H7 (cell line): Measurements from ENCODE around the genes IL18 and TMPRSS5.

DNA sequence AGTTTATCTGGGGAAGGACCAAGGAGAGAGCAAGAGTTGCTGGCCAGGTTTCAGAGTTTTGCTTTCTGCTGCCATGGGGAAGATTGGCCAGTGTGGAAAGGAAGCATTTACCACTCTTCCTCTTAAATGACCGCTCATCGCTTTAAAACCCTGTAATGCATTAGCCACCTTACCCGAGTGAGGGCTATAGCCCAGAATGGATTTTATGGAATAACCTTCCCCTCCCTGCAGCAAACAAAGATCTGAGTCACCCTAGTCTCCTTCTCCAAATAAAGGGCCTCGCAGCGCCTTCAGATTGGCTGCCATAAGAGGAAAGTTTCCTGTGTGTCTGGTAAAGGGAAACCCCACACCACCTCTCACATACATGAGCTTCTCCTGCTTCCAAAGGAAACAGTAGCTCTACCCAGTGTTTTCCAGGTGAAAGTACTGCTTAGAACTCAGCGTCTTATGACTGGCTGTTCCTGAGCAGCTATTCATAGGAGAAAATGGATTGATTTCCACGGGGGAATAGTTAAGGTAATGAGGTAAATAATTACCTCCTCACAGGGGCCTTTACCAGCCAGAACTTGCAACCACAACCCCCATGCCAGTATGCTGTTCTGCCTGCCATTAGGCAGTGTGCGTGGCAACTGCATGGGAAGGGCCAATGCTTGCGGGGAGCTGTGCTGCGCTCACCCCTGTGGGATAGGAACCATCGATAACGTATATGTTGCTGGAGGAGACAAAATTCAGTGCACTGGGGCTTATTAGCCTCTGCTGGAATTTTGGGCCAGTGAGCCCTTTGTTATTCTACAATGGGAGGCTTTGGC is 47.6 kb downstream of the PPP2R1B start:
- RAMPAGE, long total RNA: no peak

GRCh38 chr11:111735037-111736093 is 30.8 kb downstream of the PPP2R1B start:
- RAMPAGE, long total RNA: no peak

GRCh38 chr11:111736423-111736839 is 29.8 kb downstream of the PPP2R1B start:
- RAMPAGE, long total RNA: no peak

DNA sequence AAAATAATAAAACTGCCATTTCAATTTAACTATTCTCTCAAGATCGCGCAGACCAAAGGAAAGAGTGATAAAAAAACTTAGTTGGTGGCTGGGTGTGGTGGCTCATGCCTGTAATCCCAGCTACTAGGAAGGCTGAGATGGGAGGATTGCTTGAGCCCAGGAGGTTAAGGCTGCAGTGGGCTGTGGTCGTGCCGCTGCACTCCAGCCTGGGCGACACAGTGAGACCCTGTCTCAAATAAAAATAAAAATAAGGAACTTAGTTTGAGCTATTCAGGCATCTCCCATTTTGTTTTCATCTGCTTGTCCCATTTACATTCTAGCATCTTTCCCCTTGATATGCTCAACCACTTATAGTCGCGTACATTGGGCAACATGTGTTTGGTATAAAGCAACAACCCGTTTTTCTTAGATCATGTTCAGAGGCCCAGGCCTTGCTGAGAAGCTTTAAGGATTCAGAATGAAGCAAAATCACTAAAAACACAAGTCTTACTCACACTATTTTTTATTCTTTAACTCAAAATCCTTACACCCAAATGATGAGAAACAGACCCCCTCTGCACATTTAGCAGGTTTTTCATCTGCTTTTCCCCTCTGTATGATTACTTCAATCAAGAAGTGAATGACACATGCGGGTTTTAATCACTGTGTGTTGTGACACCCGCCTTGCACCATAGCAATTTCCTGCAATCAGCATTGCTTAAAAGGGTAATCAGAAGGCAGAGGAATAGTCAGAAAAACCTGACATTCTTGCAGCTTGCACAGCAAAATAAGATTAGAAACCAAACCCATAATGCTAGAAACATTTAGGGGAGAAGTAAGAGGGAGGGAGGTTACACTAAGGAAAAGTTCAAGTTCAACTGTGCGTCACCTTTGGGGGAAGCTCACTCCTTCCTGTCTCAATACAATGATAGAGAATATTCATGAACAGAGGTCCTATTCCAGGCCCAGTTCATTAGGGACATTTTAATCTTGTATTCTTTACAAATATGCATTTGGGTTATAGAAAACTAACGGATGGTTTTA is 26.0 kb downstream of the ALG9 start:
- RAMPAGE, long total RNA: no peak

DNA sequence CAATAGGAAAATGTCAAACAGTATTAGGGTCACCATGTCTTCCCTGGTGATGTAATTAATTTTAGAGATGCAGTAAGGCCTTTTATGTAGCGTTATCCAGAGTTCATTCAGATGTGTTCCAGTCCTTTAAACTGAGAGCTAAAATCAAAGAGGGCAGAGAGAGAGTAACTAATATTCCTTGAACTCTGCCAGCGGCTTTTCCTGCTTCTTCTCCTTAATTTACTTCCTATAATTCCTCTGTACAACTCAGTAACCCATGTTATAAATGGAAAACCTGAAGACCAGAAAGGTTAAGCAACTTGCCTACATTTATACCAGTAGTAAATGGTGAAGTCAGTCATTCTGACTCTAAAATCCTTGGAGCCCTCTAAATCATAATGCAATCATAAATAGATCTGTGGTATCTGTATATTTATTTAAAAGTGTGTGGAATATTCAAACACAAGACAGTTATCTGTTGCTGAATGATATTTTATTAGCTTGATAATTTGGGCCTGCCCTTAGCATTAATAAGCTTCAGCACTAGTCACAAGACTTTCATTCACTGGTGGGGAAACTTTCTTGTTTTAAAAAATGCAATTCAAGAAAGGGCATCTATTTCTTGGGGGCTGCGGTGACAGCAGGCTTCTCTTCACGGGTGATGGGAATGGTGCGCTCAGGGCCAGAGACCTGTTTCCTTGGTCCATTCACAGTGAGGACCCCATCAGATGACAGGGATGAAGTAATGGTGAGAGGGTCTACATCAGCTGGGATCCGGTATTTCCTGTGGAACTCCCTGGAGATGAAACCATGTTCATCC is 3.2 kb downstream of the CRYAB start:
- RAMPAGE, long total RNA: no peak

GRCh38 chr11:111940731-111941185 is 3.6 kb downstream of the DIXDC1 start:
- RAMPAGE, long total RNA: no peak

DNA sequence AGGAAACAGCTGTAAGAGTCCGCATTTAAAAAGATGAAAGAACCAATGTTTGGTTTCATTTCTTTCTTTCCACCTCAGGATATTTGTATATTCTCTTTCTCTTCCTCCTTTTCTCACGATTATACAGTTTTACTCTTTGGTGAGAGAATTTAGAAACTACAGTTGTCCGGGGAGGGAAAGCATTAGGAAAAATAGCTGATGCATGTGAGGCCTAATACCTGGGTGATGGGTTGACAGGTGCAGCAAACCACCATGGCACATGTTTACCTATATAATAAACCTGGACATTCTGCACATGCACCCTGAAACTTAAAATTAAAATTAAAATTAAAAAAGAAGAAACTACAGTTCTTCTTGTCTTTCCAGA is 23.0 kb downstream of the PIH1D2 start:
- RAMPAGE, long total RNA: no peak

DNA sequence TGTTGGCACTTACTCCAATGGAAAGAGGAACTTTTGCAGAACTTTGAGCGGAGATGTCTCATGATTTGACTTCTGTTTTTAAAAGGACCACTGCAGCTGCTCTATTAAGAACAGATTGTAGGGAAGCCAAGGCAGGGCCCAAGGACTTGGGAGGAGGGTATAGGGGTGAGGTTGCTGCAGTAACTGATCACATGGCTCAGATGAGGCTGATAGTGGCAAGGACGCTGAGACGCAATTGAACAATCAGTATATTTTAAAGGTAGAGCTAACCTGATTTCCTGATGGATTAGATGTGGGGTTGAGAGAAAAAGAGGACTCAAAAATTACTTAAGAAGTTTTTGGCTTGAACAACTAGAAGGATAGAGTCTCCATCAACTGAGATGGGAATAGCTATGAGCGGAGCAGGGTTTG is 34.1 kb downstream of the IL18 start:
- RAMPAGE, long total RNA: no peak

DNA sequence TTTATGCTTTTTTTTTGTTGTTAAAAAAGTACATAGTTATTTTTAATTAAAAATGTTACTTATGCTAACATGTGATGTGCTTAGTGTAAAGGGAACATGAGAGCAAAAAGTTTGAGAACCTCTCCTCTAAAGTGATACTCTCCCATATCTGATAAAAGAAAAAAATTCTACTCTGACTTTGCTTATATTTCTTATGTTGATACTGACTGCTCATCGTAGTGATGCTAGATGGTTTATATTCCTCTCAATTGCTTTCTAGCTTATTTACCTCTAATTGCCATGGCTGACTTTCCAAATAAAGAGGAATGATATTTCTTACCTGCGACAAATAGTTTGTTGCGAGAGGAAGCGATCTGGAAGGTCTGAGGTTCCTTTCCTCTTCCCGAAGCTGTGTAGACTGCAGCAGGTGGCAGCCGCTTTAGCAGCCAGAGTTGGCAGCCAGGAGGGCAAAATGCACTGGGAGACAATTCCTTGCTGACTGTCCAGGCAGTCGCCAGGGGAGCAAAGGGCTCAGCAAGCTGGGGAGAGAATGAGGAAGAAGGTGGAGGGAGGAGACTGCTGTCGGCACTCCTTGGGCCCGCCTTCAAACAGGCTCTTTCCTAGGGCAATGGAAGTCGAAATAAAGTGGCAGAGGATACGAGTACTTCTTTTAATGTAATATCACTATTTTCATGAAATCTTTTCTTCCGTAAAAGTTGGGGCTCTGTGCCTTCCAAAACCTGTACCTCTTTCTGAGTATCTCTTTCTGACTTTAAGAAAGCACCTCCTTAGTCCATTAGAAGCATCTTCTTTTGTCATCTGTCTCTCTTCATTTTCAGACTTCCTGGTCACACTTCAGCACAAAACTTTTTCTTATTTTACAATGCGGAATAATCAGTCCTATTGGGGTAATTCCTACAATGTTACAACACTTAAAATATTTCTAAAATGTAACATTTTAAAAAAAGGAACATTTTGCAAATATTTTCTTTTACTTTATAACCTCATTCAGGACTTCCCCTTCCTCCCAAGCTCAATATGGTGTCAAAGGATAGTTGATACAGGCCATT is at the start of gene IL18:
TSS of gene IL18 (minus strand) at position 508 of the 1,049 bp plus-strand sequence.
- RAMPAGE, long total RNA: no peak

DNA sequence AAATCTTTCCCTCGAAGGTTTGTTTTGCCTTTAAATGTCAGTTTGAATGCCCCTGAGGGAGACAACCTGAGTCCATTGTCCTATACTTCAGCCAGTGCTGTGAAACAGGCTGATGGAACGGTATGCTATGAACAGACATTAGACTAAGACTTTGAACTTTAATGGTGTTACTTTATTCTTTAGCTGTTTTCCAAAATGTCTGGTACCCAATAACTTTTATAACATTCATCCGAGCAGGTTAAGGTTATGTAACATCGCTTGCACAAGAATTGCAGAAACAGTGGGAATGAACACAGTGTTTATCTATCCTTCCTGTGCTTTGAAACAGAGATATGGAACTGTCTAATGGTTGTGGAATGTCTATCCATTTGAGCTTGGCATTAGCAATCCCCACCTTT is 12.5 kb upstream of the PTS start:
- RAMPAGE, long total RNA: no peak

- RAMPAGE, long total RNA: no peak
Observed at GRCh38 chr11:112225684-112226221, 475 bp upstream of the PTS start.

GRCh38 chr11:112364892-112365504 is 104.3 kb upstream of the PLET1 start:
- RAMPAGE, long total RNA: no peak

- RAMPAGE, long total RNA: no peak
Observed at GRCh38 chr11:112523364-112523743, 262.7 kb upstream of the PLET1 start.

DNA sequence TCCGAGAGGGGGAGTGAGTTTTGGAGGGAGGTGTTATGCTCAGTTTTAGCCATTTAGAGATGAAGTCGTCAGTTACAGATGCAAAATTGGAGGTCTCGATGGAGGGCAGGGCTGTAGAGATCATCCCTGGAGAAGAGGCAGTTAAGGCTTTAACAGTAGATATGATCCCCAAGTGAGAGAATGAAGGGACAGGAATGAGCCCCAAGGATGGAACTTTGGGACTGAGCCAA is 108.9 kb upstream of the NCAM1 start:
- RAMPAGE, long total RNA: no peak

DNA sequence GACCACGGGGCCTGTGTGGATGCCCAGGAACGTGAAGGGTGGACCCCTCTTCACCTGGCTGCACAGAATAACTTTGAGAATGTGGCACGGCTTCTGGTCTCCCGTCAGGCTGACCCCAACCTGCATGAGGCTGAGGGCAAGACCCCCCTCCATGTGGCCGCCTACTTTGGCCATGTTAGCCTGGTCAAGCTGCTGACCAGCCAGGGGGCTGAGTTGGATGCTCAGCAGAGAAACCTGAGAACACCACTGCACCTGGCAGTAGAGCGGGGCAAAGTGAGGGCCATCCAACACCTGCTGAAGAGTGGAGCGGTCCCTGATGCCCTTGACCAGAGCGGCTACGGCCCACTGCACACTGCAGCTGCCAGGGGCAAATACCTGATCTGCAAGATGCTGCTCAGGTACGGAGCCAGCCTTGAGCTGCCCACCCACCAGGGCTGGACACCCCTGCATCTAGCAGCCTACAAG is 11.8 kb downstream of the ANKK1 start:
- RAMPAGE, long total RNA: no peak

DNA sequence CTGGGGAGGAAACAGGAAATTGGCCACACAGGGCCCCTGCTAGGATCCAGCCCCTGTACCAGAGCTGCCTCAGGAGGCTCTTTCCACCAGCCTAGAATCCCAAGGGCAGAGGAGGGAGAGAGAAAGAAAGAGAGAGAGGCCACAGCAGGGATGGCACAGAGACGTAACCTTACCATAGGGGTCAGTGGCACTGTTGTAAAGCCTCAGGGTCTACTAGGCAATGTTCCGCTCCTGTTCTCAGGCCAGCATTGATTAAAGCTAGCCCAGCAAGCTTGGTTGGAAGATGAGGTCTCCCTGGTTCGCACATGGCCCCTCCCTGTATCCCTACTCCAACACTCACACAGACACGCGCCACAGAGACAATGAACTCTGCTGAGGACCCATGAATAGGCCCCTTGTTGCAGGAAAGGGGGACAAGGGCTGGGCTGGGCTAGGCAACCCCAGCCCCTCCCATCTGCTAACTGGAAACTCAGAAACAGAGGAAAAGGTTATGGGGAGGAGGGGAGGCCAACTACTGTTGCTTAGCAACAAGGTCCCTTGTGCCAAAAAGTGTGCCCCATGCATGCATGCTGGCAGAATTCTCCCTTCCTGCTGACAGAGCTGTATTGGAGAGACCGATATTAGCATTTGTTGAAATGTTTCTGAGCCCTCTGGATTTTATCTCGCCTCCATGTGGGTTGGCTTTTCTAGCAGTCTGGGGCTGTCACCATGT is at the start of gene TMPRSS5:
TSS of gene TMPRSS5 (minus strand) at position 260 of the 712 bp plus-strand sequence.
- RAMPAGE, long total RNA: no peak

DNA sequence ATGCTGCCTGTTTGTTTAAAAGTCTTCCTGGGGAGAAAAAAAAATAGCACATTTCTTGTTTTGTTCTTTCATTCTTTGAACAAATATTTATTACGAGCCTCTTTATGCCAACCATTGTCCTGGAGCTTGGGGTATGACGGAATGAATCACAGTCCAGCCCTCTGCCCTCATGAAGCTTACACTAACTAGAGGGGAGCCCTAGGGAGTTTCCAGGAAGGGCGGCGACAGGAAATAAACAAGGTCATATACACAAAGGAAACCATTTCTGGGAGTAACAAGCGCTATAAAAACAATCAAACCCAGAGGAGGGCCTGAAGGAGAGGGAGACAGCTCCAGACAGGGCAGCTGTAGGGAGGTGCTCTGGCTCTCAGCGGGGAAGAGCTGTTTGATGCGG is 15.5 kb upstream of the ZBTB16 start:
- RAMPAGE, long total RNA: no peak

GRCh38 chr11:114070515-114071219 is 11.2 kb downstream of the ZBTB16 start:
- RAMPAGE, long total RNA: no peak

DNA sequence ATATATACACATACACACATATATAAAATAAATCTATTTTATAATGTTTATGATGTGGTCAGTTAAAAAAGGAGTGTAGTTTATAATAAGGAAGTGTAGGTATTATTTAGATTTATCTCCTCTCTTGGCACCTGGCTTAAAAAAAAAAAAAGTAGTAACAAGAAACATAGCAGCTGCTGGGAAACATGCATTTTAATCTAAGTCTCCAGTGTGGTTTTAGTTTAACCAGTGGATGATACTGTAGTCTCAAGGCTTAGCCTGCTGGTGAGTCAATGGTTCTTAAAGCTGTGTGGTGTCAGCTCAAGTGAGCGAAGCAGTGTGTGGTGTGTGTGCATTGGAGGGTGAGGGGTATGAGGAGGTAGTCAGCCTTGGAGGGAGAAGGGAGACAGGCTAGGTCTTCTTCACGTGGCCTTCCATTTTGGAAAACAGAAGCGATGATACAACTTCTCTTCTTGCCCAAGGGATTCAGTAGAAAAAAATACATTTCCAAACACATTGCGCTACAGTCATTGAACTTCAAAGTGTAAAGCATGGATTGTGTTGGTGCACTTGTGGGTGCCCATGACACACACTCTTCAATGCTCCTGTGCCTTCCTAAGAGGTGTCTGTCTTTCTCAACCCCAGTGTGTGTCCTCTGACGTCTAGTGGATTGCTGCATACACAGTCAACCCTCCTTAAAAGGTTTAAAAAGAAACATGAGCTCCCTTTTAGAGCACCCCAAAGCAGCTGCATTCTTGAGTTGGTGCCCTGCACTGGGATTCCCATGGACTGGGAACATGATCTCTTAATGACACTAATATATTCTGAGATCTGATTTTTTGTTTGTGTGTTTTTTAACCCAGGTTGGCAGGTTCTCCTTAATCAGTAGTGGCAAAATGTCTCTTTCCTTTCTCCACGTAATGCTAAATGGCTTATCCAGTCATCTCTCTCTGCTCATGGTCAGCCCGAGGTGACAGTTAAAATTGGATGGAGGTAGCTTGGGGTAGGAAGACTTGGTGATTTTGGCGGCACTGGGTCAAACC is 40.1 kb downstream of the ZBTB16 start:
- RAMPAGE, long total RNA: no peak

DNA sequence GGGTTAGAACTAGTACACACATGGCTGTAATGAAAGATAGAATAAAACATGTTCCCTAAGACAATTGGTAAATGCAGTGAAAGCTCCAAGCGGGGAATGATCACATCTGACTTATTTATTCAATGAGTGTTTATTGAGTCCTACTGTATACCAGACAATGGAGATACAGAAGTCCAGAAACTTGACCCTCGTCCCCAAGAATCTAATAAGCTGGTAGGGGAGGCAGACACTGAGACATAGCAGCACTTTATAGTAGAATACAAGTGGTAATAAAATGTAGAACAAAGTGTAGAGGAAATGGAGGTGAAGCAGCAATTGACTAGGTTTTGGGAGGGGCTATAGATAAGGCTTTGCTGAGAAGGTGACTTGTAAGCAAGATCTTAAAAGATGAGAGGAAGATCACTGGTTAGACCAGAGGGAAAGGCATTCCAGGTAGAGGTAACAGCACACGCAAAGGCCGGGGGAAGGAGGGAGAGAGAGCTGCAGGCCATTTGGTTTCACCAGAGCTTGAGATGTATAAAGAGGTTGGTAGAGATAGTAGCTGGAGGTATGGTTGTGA is 57.3 kb downstream of the ZBTB16 start:
- RAMPAGE, long total RNA: no peak